Right ventricle myocardium (tissue), 1 donor: ENCODE data around the genes VHLL and NES.

- PRO-cap, 2 experiments = no peak in any of the 2 experiments
Measured at GRCh38 chr1:156182170-156182390, 11.8 kb upstream of the SLC25A44 start.

GRCh38 chr1:156196347-156196886 is 2.5 kb downstream of the SLC25A44 start:
- PRO-cap, 2 experiments = peak in 2 of 2 experiments; most common plus-strand start chr1:156196714 (in 2); most common minus-strand start chr1:156196632 (in 1)

DNA sequence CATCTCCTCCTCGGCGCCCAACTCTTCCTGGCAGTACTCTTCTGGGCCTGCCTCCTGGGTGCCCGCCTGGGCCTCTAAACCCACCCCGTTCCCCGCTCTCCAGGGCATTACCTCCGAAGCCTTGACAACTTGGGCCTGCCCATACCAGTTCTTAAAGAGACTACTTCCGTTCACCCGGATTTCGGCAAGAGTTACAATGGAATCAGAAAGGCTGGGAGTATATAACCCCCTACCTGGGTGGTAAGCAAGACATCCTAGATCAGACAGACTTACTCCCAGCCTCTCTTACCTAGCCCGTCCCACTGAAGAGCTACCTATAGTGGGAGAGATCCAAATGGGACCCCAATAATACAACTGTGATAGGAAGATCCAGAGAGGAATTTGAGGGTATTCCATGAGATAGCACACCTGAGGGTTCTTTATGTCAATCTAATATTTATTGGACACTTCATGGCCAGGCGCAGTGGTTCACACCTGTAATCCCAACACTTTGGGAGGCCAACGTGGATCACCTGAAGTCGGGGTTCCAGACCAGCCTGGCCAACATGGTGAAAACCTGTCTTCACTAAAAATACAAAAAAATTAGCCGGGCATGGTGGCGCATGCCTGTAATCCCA is at the start of gene VHLL:
VHLL (minus strand) TSS at position 226 of the 617 bp plus-strand sequence.
- PRO-cap, 2 experiments = no peak in any of the 2 experiments

DNA sequence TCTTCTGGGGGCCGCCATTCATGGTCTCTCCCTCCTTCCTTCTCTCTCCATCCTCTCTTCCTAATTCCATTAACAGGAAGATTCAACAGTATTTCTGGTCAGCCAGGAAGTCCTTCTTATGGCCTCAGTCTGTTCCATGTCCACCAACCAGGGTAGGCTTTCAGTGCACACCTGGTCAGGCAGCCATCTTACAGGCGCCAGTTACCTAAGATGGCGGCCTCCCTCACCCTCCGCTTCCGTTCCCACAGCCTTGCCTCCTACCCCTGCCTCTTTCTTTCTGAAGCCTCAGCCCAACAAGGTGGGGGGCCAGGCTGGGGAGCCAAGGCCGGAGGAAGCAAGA is 43.5 kb downstream of the RHBG start:
- PRO-cap, 2 experiments = no peak in any of the 2 experiments

DNA sequence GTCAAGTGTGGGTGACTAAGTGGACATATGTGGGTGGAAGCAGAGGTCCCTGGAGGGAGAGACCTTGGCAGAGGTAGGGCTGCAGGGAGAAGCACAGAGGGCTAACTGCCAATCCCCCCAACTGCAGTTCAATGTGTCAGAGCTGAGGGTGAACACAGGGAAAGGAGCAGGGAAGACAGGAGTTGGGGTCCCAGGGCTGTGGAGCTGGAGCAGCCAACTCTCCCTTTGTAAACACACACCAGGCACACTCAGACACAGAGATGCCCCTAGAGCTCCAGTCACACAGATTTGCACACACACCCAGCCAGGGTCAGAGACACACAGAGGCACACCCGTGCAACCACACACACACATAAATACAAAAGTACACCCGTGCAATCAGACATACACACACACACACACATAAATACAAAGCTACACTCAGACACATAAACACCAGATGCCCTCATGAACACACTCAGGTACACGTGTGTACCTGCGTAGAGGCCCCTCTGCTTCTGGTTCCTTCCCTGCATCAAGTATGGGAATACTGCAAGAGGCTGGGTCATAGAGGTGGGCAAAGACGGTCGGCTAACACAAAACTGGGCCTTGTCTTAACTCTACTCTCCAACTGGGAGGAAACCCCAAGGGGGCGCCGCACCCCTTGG is 35.2 kb downstream of the MEF2D start:
- PRO-cap, 2 experiments = no peak in any of the 2 experiments

DNA sequence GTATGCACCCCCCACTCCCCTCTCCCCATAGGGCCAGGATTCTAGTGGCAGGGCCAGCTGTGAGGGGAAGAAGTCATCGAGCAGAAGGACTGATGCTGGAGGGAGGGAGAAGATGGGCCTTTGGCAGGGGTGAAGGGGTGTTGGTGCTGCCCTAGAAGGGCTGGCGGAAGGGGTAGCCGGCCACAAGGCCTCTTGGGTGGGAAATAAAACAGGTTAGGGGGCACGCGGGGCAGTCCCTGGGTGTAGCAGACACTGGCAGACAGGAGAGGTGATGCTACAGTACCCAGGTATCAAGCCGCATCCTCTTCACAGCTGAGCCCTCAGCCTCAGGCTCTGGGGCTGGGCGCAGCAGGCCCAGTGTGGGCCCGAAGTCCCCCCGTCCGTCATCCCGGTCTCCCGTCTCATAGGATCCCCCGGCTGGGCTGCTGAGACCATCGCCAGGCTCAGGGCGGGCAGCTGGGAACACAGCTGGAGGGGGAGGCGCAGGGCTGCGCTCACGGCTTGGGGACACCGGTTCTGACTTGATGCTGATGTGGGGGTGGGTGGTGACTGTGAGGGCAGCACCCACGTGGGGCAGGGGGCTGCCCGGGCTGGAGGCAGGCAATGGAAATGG is 32.8 kb downstream of the MEF2D start:
- PRO-cap, 2 experiments = no peak in any of the 2 experiments

- PRO-cap, 2 experiments = no peak in any of the 2 experiments
Measured at GRCh38 chr1:156525100-156525532, 24.5 kb upstream of the MEF2D start.

- PRO-cap, 2 experiments = no peak in any of the 2 experiments
Measured at GRCh38 chr1:156582506-156583225, 3.1 kb downstream of the TTC24 start.

- PRO-cap, 2 experiments = peak in 1 of 2 experiments; most common plus-strand start chr1:156660349 (in 1); most common minus-strand start chr1:156660307 (in 1)
Measured at GRCh38 chr1:156659723-156661216, 16.9 kb downstream of the NES start.

DNA sequence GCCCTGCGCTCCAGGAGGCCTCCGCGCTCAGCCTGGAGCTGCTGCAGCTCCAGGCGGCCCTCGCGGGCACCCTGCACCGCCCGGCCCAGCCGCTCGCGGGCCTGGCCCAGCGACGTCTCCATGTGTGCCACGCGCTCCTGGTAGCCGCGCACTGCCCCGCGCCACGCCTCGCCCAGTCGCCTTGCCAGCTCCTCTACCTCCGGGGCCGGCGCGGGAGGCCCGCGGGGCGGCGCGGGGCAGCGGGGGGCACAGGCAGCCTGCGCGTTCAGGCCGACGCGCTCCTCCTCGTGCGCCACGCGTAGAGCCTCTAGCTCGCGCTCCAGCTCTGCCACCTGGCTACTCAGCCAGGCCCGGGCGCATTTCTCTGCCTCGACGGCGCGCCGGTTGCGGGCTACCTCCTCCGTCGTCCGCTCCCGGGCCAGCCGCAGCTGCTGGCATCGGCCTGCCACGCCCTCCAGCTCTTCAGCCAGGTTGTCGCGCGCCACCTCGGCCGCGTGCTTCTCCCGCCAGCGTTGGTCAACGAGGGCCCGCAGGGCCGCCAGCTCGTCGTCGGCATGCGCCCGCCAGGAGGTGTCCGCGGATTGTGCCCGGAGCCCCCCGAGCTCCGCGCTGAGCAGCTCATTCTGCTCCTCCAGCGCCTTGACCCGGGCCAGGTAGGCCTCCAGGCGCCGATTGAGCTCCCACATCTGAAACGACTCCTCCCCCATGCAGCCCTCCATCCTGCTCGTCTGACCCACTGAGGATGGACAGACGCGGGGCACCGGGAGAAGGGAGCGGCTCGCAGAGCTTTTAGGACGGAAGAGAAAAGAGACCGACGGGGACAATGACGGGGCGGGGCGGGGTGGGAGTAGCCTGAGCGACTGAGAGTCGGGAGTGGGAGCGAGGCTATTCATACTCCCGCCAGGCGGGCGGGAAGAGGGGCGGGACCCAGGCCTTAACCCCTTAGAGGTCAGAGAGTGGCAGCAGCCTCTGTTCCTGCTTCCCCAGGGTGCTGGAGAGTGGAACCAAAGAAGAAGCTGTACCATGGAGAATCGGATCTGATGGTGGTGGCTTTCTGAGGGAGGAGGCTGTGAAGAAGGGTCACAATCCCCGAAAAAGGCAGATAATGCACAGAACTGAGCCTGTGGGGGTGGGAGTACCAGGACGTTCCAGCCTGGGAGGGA is at the start of gene NES:
NES (minus strand) TSS at position 862 of the 1,163 bp plus-strand sequence.
- PRO-cap, 2 experiments = peak in 2 of 2 experiments; most common plus-strand start position 937 of the sequence (in 1); most common minus-strand start position 862 of the sequence (in 2)

- PRO-cap, 2 experiments = no peak in any of the 2 experiments
Measured at GRCh38 chr1:156692708-156693861, 12.3 kb downstream of the CRABP2 start.

DNA sequence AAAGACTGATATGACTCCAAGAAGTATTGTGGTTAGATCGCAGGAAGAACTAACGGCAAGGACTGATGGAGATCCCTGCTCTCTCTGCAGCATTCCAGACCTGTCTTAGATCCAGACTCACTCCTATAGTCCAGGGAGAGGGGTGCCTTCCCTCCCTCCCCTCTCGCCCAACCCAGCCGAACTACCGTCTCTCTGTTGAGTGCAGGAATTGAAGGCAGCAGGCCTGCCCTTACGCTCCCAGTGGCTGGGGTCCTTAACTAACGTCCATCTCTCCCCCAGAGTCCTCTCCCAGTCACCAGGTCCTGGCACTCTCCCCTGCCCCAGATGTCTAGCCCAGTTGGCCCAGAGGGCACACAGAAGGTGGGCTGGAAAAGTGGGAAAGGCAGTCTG is 1.2 kb downstream of the CRABP2 start:
- PRO-cap, 2 experiments = no peak in any of the 2 experiments

GRCh38 chr1:156727886-156728295 is 378 bp upstream of the METTL25B start:
- PRO-cap, 2 experiments = no peak in any of the 2 experiments

- PRO-cap, 2 experiments = no peak in any of the 2 experiments
Measured at GRCh38 chr1:156743984-156744619, 3.2 kb upstream of the MRPL24 start.

- PRO-cap, 2 experiments = peak in 2 of 2 experiments; most common plus-strand start chr1:156748861 (in 2); most common minus-strand start chr1:156748703 (in 2)
Measured at GRCh38 chr1:156748226-156749010, 3.1 kb downstream of the HDGF start.

GRCh38 chr1:156805752-156806557 is 10.7 kb downstream of the SH2D2A start:
- PRO-cap, 2 experiments = no peak in any of the 2 experiments

DNA sequence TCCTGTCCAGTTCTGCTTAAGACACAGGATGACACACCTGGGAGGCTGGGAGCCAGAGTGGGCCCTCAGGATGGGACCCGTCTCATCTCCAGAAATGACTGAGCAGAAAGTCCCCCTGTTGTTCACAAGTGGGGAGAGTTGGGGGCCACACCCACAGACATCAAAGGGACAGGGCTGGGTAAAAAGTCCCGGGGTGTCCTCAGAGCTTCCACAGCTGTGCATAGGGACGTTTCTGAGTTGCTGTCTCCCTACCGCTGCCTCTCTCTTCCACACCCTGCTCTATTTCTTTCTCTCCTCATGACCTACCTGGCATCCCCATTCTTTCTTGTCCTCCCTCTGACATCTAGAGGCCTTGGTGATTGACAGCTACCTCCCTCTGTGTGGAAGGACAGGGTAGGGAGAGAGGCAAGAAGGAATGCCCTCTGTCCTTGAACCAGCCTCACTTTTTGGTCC is 19.5 kb upstream of the SH2D2A start:
- PRO-cap, 2 experiments = no peak in any of the 2 experiments

DNA sequence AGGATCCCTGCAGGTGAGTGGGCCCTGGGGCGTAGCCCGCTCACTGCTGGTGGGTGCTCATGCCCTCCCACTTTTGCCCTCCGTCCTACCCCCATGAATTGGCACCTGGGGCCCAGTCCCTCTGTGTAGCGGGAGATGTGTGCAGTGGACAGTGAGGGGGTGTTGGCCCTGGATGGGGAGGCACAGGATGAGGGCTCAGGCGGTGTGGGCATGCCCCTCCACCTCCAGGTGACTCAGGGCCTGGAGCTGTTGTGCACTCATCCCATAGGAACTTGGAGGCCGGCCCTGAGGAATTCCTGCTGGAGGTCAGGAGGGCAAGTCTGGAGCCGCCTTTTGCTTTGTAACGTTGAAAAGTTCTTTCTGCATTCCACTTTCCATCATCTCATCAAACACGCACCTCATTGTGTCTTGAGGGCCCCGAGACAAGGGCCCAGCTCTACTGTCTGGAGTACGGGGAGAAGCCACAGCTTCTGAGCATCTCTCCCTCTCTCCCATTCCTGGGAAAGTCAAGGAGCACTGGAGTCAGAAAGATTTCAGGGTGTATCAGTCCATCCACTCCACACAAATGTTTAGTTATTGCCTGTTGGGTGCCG is 3.1 kb downstream of the PEAR1 start:
- PRO-cap, 2 experiments = no peak in any of the 2 experiments

GRCh38 chr1:156935362-156935865 is 15.0 kb downstream of the LRRC71 start:
- PRO-cap, 2 experiments = no peak in any of the 2 experiments

DNA sequence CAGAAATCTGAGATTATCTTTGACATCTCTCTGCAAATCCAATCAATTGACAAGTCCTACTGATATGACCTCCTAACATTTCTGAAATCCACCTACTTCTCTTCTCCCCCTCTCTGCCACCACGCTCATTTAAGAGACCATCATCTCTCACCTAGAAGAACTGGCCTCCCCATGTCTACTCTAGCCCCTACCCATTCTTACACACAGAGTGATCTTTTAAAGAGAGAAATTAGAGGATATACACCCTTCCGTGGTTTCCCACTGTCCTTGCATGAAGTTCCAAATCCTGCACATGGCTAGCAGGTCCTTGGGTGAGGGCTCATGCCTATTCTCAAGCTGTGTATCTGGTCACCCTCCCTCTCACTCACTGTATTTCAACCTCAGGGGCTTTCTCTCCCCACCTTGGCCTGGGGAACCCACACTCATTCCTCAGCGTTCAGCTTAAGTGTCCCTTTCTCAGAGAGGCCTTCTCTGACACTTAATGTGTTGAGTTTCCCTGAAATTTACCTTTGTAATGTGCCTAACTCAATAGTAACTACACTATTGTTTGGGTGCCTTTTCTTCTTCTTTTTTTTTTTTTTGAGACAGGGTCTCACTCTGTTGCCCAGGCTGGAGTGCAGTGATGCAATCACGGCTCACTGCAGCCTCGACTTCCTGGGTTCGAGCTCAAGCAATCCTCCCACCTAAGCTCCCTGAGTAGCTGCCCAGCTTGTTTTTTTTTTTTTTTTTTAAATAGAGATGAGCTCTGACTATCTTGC is 50.4 kb downstream of the ARHGEF11 start:
- PRO-cap, 2 experiments = no peak in any of the 2 experiments